Tibial artery (tissue), 1 donor: ENCODE results near the genes SLC28A3, DAPK1 and CDK20.

GRCh38 chr9:84340505-84341082, at the start of gene SLC28A3:
SLC28A3 (minus strand) TSS chr9:84340758.
- PRO-cap, result no peak

- PRO-cap, result no peak
These were observed 75.3 kb downstream of the GOLM1 start for GRCh38 chr9:86023949-86024645.

- PRO-cap, result no peak
These were observed 36.4 kb downstream of the GOLM1 start for GRCh38 chr9:86062776-86063589.

- PRO-cap, result no peak
These were observed 31.0 kb downstream of the TUT7 start for GRCh38 chr9:86322725-86324031.

- PRO-cap, result no peak
These were observed 1.5 kb downstream of the TUT7 start for GRCh38 chr9:86352549-86353257.

DNA sequence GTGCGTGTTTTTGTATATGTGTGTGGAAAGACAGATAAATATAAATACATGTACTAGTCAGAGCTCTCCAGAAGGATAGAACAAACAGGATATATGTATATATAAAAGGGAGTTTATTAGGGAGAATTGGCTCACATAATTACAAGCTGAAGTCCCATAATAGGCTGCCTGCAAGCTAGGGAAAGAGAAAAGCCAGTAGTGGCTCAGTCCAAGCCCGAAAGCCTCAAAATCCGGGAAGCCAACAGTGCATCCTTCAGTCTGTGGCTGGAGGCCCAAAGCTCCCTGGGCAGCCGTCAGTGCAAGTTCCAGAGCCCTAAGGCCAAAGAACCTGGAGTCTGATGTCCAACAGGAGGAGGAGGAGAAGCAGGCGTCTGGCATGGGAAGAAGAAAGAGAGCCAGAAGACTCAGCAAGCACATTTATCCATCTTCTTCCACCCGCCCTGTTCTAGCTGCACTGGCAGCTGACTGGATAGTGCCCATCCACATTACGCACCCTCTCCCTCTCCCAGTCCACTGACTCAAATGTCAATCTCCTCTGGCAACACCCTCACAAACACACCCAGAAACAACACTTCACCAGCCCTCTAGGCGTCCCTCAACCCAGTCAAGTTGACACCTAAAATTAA, 213.4 kb downstream of the GAS1 start:
- PRO-cap, result no peak

DNA sequence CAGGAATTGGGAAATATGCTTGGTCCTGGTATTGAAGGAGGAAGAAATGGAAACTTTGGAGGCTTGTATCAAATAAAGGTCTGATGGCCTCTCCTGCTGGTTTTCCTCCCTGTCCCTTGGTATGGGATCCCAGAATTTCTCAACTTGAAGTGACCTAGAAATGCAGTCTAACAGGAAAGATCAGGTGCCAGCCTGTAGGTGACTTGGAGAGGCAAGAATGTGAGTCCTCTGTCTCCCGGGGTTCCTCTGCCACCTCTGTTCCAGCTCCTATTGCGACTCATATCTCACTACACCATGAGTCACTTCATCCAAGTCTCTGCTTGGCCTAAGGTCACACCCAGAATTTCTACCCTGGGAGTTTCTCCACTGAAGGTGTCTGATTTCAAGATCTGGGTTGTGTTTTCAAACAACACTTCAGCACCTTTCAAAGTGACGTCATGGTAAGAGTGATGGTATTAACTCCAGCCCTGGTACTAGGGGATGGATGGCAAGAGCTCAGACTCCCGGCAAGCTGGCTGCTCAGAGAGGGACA, 206.0 kb downstream of the GAS1 start:
- PRO-cap, result no peak

- PRO-cap, result no peak
These were observed 247.1 kb upstream of the GAS1 start for GRCh38 chr9:87194413-87194881.

GRCh38 chr9:87497340-87498191, at the start of gene DAPK1:
DAPK1 (plus strand) TSS chr9:87497867.
- PRO-cap, result bidirectional peak, plus-strand start at chr9:87497691, minus-strand start at chr9:87497647

GRCh38 chr9:87499192-87499581, 1.5 kb downstream of the DAPK1 start:
- PRO-cap, result no peak

GRCh38 chr9:87613578-87614058, 112.3 kb upstream of the CTSL start:
- PRO-cap, result no peak

- PRO-cap, result no peak
These were observed 90.9 kb upstream of the CTSL start for GRCh38 chr9:87634821-87635603.

DNA sequence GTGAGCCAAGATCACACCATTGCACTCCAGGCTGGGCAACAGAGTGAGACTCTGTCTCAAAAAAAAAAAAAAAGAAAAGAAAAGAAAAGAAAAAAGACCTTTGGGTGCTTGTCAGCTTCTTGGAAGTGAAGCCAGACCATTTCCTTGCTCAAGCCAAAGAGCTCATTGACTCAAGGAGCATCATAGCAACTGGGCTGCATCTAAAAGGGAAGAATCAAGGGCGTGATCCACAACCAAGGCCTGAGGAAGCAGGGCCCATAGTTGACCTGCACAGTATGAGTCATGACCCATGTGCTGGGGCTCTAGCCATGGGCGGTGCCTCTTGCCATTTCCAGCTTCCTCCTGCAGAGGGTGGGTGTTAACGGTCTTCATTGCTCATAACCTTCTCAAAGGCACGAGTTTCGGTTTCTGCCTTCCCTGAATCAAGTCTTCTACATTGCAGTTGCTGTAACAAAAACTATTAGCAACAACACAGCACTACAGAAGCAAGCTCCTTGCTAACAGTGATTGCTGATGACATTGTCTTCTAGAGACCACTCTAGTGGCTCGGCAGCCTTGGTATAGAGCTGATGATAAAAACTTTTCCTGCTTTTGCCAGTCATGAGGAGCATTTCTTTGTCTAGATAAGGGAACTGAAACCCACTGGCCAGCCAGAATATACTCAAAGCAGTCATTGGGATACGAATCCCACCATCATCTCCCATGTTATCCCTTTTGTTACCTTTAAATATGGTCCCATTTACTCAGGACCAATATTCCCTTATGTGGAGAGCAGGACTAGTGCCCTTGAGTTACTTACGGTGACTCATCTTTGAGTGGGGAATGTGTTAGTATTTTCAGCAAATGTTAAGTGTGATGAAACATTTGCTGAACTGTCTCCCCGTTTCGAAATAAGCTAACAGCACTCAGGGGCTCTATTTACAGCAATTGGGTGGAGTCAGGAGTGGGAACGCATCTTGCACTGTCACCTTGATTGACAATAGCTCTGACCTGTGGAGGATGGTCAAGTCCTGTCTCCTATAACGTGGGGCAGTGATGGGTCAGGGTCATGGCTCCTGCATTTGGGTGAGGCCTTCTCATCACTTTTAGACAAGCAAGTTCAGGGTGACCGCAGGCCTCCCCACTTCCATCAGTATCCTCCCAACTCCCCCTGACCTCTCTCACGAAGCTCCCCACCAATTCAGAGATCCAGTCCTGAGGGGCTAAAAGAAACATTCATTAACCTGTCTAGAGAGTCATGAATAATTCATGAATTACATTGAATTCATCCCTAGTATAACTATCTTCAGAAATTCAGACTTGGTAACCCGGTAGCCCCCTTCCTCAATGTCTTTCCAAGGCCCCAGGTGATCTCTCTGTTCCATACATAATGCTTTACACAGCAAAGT, 67.2 kb downstream of the CTSL start:
- PRO-cap, result no peak

GRCh38 chr9:87974159-87975034, at the start of gene CDK20:
CDK20 (minus strand) TSS chr9:87974533.
- PRO-cap, result no peak

DNA sequence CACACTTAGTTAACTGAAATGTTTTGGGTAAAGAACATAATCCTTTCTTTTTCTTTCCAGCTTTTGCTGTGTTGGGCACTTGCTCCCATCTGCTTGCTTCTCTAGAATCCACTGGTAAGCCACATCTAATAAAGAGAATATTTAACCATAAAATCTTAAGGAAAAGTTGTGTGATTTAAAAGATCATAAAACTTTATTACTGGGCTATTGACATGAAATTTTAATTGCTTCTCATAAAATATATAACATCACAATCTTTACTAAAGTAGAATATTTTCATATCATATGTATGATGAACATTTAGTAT, 19.5 kb downstream of the SPATA31C2 start:
- PRO-cap, result no peak

DNA sequence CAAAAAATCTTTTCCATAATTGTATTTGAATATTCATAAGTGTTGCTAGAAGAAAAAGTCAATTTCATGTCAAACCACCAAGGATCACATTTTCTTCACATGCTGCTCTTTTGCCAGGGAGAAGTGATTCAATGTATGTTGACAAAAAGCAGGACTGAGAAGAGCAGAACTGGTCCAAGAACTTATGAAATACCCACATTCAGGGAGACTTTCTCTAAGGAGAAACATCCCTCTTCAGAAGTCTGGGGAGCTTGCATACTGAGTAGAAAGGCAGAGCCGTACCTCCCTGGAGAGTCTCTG, 6.7 kb upstream of the NXNL2 start:
- PRO-cap, result no peak

- PRO-cap, result no peak
These were observed 69.3 kb upstream of the S1PR3 start for GRCh38 chr9:88921956-88922383.

GRCh38 chr9:88994302-88994925, 3.1 kb downstream of the S1PR3 start:
- PRO-cap, result no peak

- PRO-cap, result unidirectional peak, plus-strand start at chr9:89023111
These were observed 31.2 kb downstream of the S1PR3 start for GRCh38 chr9:89022211-89023210.

- PRO-cap, result no peak
These were observed 1.8 kb downstream of the SHC3 start for GRCh38 chr9:89176825-89177195.